ENCODE data around the genes RBP1, SLC25A36 and RNF7.

DNA sequence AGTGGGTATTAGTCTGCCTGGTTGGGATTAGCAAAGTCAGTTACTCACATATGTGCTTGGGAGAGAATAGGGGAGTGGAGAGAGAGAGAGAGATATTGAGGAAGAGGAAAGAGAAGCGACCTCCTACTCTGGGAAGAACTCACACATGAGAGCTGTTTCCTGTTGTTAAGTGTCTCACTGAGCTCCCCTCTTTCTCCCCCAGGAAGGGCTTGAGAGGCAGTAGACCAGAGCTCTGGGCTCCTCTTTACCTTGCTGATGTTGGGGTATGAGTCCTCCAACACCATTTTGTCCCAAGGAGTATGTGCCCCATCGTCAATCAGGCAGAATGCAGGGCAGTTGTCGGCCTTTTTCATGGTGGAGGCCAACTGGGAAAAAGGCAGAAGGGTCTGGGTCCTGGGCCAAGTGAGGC, 4.2 kb downstream of the FOXL2NB start:
- RRBS, result no CpG with 5 or more reads among the region's 3 CpGs

DNA sequence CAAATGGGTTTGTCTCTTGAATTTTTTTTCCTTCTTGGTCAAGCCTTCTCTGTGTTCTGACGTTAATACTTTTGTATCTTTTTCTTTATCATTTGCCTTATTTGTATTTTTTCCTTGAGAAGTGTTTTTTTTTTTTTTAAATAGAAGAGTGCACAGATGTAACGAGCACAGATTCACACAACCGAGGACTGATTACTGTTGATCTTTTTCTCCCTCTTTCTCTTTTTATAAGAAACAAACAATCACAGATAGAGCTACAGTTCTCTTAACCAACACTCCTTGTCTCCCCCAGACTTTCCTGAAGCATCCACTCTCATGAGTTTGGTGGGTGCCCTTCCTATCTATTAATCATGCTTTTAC, 104.5 kb upstream of the MRPS22 start:
- RRBS, result no CpG with 5 or more reads among the region's 3 CpGs

DNA sequence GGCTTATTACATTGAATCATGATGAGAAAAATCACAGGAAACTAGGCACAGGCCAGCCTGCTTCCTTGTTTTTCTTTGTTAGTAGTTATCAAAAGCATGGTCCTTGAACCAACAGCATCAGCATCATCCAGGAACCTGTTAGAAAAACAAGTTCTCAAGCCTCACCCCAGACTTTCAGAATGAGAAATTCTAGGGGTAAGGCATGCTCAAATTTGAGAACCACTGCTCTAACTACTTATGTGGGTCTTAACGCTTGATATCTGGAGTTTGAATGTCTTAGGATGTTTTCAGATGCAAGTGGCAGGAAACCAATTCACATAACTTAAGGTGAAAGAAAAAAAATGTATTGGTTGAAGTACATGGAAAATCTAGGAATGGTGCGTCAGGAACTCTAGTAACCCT, 8.1 kb downstream of the RBP1 start:
- RRBS, result no CpG with 5 or more reads among the region's 2 CpGs

GRCh38 chr3:139533536-139534506, 5.7 kb downstream of the RBP1 start:
- RRBS, result no CpG with 5 or more reads among the region's 16 CpGs

- RRBS, result 40% methylated on average over 13 of the region's 72 CpGs
Measured at GRCh38 chr3:139539231-139540045, at the start of gene RBP1. Gene RBP1, minus strand, starts transcription at chr3:139539742.

DNA sequence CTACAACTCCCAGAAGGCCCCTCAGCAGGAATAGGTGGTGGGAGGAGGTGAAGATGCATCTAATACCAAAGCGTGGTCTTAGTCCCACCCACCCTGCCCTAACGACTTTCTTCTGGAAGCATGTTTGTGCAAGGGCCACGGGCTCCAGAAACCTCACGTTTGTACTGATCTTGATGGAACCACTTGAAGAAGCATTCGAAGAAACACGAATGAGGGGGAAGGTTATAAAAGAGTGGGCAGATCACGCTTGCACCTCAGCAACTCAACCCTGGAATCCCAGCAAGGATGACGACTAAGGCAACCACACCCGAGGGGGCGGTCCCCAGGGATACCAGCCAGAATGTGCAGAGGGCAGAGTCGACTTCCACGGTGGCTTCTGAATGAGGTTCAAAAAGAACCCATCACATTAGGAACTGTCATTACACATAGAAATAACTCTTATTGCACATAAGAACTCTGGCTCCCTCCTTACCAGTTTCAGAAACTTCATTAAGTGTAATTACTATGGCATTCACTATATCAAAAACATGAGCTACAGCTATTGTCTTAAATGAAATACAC, 10.5 kb upstream of the SLC25A36 start:
- RRBS, result no CpG with 5 or more reads among the region's 12 CpGs

DNA sequence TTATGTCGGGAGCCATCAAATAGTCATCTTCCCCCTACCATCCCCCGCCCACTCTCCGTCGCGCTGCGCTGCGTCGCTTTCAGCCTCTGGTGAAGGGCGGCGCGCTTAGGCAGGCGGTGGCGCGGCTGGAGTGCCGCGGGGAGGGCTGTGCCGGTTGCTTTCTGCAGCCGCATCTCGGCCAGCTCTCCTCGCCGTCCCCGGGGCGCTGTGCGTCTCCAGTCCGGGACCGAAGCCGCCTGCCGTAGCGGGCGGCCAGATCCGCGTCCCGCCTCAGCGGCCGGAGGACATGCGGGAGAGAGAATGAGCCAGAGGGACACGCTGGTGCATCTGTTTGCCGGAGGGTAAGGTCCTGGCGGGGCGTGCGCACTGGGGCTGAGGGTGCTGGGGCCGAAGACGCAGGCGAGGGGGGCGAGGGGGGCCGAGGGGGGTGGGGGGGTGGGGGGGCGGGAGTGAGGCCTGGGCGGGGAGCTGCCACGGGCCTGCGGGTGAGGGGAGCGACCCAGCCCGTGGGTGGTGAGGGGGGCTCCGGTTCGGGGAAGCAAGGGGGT, at the start of gene SLC25A36:
SLC25A36 (plus strand) TSS at position 82 of the 548 bp plus-strand sequence.
- RRBS, result 5% methylated on average over 20 of the region's 54 CpGs

GRCh38 chr3:141306892-141307344, 61.4 kb upstream of the ZBTB38 start:
- RRBS, result no CpG with 5 or more reads among the region's 5 CpGs

DNA sequence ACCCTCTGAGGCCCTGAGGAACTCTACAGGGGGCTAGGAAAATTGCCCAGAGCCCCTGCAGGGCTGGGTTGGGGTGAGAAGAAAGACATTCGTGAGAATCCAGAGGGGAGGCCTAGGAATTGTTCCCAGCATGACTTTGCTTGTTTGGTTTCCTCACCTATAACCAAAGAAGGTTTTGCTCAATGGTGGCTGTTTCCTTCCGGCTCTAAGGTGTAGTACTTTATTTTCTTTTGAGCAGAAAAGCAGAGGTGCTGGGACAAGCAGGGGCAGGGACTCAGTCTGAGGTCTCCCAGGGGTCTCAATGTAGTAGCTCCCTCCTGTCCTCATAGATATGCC, 41.5 kb downstream of the ZBTB38 start:
- RRBS, result no CpG with 5 or more reads among the region's 2 CpGs

DNA sequence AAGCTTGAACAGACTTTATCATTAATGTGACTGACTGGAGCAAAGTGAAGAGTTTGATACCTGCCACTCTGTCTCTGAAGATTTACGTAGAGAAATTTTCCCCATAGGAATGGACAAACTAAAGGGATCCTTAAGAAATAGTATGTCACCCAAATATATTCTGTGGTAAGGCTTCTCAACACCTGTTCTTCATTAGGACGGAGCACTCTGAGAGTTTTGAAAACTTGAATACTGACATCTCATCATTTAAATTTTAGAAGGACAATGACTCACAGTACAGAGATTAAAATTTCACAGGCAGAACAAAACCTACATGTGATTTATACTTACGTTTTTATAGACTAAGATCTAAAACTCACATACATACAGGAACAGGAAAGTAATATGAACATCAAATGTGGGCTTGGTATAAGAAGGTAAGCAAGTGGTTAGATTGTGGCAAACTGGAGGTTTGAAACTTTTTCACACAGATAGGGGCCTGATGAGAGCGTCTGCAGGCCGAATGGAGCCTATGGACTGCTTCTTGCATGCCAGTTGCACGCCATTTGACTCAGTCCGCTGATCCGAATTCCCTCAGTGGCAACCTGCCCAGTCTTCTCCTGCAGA, 45.6 kb downstream of the ZBTB38 start:
- RRBS, result no CpG with 5 or more reads among the region's 8 CpGs

- RRBS, result no CpG with 5 or more reads among the region's 4 CpGs
Measured at GRCh38 chr3:141444284-141444635, 42.6 kb upstream of the RASA2 start.

DNA sequence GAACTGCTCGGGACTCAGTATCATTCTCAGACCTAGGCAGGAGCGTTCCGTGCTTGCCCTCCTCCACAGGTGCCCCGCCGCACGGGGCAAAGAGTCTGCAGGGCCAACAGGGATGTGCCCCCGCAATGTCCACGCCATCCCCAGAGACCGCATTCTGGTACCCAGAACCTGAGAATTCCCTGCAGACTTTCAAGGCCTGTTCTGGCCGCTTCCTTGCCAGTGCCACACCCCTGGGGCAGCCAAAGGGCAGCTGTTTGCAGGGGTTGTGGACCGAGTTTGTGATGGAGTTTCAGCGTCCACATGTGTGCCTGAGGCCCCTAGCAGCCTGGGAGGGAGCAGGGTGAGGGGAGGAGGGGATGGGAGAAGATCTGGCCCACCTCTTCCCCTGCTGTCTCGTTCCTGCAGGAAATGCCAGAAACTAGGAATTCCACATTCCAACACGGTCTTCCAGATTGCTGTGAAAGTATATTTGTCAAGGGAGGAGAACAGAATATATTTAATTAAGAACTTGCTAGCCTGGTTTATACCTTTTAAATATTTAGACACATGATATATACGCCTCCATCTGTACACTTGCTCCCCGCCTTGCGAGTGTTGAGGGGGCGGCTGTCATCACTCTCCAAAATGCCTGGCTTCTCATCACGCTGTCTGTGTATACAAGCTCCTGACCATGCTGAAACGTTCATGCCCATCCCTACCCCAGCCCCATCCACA, 31.1 kb upstream of the RASA2 start:
- RRBS, result no CpG with 5 or more reads among the region's 20 CpGs

DNA sequence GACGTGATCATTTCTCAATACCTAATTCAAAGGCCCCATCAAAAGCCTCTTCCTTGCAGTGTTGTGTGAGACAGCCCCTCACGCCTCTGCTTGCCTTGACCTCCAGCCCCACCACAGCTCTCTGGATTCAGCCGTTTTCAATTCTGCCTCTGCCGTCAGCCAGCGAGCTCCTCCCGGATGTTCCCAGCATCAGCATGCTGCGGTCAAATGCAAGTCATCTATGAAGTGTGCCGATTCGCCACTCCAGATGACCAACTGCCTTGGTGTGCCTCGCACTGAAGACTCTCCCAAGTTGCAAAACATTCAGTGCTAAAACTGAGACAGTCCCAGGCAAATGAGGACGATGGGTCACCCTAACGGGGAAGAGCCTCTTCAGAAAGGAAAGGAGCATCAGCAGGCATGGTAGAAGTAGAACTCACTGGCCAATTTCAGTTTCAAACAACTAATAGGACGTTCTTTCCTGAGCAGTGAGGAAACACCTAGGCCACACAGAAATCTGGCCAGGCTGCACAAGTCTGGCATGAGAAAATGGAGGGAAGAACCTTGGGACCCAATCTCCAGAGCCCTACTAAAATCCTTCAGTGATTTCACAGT, 30.5 kb upstream of the RASA2 start:
- RRBS, result no CpG with 5 or more reads among the region's 13 CpGs

GRCh38 chr3:141737922-141738151, 261 bp upstream of the RNF7 start:
- RRBS, result no CpG with 5 or more reads among the region's 14 CpGs

GRCh38 chr3:141738152-141739193, at the start of gene RNF7:
Gene RNF7, plus strand, starts transcription at chr3:141738298.
- RRBS, result 4% methylated on average over 18 of the region's 79 CpGs

- RRBS, result no CpG with 5 or more reads among the region's 27 CpGs
Measured at GRCh38 chr3:141762564-141763025, 613 bp upstream of the GRK7 start.

DNA sequence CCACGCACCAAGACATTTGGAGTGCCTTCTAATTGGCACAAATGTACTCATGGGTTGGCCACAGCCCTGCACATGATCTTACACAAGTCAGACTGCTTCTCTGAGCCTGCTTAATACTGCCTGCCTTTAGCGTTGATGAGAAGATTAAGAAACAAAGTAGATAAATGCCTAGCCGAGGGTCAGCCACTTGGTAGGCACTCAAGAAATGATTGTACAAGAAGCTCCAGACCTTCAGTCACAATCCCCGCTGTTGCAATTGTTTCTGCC, 32.9 kb downstream of the GRK7 start:
- RRBS, result no CpG with 5 or more reads among the region's 4 CpGs

DNA sequence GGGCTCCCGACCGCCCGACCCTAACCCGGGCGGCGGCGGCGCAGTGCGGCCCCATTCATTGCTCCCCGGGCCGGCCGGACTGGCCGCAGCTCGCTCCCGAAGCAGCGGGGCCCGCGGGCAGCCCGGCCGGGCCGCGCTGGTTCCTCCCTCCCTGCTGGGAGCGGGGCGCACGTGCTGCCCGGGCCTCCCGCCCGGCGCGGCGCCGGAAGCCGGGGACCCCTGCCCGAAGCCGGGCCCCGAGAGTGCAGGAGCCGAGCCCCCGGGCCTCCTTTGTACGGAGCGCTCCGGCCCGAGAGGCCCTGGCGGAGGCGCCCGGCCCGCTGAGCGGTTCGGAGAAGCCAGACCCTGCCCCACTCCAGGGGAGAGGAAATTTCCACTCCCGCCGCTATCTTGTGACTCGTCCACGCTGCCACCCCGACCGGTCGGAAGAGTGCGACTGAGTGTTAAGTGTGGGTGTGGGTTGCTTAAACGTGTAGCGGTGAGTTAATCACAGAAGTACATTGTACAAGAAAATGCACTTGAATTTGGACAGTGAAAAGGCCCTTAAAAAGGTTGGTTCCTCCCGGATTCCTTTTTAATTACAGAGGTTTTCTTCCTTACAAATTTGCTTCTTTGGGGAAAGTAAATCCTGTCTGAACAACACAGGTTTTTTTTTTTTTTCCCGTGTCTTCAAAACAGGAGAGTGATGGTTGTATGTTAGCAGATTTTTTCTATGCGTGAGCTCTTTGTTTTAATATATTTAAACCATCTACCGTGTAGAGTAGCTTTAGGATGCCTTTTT, 759 bp downstream of the ATP1B3 start:
- RRBS, result 4% methylated on average over 32 of the region's 62 CpGs

GRCh38 chr3:141898658-141899340, 22.4 kb downstream of the ATP1B3 start:
- RRBS, result no CpG with 5 or more reads among the region's 1 CpG

- RRBS, result no CpG with 5 or more reads among the region's 6 CpGs
Measured at GRCh38 chr3:141899975-141900855, 23.8 kb downstream of the ATP1B3 start.

Measured in OVCAR3 (cell line).